PC-3 (cell line): ENCODE data around the genes ZNF284, ZNF224, ZNF225, CEACAM20 and IGSF23.

DNA sequence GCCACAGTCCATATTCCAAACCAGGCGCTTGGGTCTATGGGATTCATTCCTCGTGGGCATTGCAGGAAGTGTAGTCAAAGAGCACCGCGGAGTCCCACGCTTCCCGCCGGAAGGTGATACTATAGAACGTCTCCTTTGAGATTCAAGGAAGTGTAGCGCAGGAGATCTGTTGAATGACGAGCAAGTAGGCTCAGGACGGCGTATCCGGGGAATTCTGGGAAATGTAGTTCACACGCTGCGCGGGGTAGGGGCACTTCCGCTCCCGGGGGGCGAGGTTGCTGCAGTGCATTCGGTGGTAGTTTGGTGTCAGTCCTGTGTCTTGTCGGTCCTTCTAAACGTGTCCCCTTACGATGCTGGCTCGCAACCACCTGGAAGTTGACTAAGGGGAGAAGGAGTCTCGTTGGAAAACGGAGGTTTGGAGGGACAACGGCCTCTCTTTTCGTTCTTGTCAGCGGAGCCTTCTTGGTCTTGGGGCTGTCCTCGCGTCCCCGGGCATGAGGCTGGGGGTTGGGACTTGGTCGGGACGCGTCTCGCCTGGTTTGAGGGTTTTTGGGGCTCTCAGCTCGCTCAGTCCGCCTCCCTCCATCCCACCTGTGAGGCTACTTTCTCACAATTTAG is at the start of gene ZNF284:
TSS of gene ZNF284 (plus strand) at position 281 of the 618 bp plus-strand sequence.
- RAMPAGE, long total RNA = no peak

GRCh38 chr19:44094055-44094781 is at the start of gene ZNF224:
TSS of gene ZNF224 (plus strand) at chr19:44094361.
- RAMPAGE, long total RNA = no peak

- RAMPAGE, long total RNA = no peak
Measured at GRCh38 chr19:44100460-44101200, 6.5 kb downstream of the ZNF224 start.

GRCh38 chr19:44112732-44113904 is at the start of gene ZNF225:
TSS of gene ZNF225 (plus strand) at chr19:44113399.
- RAMPAGE, long total RNA = no peak

GRCh38 chr19:44476548-44477736 is 23.4 kb downstream of the ZNF180 start:
- RAMPAGE, long total RNA = no peak

DNA sequence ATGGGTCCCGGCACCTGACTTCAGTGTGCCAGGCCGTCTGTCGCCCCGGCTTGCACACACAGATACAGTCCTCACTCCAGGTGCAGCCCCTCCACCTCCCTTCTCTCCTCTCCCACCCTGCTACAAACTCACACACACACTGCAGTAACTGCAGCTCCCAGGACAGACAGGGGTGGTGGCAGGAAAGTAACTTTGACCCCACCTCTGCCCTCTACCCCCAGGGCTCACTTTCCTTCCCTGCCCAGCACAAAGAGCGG is at the start of gene CEACAM20:
TSS of gene CEACAM20 (minus strand) at position 168 of the 257 bp plus-strand sequence.
- RAMPAGE, long total RNA = no peak

- RAMPAGE, long total RNA = no peak
Measured at GRCh38 chr19:44592094-44592841, 21.1 kb upstream of the IGSF23 start.

GRCh38 chr19:44603352-44603810 is 10.0 kb upstream of the IGSF23 start:
- RAMPAGE, long total RNA = no peak

DNA sequence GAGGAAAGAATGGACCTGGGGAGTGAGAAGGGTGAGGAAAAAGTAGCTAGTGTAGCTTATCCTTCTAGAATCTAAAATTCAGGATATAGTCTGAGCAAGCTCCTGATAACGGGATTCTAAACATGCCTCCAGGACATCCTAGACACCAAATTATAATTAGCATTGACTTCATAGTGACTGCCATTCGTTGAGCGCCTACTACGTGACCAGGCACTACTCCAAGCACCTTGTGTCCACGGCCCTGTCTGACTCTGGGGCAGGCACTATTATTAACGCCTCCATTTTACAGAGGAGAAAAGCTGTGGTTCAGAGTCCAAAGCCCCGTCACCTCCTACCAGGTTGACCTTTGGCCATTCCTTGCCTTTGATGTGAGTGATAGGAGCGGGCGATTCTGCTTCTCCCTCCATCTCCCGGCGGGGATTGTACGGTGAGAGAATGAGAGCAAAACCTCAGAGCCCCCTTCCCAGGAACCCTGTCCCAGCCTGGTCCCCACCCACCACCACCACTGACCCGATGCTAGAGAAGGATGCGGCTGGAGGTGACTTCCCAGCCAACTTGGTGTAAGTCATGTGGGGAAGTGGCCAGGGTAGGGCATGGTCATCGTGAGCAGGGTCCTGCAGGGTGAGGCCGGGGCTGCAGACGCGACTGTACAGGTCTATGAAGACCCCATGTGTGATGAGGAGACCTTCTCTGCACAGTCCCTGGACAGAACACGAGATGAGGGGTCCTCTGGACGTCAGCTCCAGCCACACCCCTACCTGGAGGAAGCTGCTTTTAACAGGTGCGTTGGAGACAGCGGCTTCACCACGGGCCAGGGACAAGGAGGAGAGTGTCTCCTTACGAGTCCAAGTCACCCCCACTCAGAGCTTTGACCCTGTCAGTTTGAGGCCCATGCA is at the start of gene IGSF23:
TSS of gene IGSF23 (plus strand) at position 353 of the 896 bp plus-strand sequence.
- RAMPAGE, long total RNA = no peak

DNA sequence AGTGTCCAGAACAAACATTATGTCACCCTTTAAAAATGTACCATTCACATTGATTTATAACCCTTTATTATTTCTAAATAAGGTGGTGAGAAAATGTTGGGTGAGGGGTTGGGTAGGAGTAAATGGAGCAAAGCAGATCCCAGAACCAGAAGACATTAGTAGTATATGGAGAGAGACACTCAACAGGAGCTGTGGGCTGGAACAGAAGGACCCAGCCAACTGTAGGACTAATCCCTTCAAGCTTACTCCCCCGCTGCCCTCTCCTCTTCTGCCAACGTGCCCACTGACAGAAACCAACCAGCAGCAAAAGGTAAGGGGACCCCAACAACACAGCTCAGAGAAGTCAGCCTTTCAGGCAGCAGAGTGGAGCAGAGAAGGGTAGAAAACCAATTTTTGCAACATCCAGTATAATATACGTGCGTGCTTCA is 4.2 kb downstream of the IGSF23 start:
- RAMPAGE, long total RNA = no peak

- RAMPAGE, long total RNA = no peak
Measured at GRCh38 chr19:44619038-44619525, 5.7 kb downstream of the IGSF23 start.

- RAMPAGE, long total RNA = no peak
Measured at GRCh38 chr19:44639053-44639675, 4.5 kb upstream of the PVR start.

GRCh38 chr19:44665670-44666165 is 5.6 kb upstream of the CEACAM19 start:
- RAMPAGE, long total RNA = no peak

DNA sequence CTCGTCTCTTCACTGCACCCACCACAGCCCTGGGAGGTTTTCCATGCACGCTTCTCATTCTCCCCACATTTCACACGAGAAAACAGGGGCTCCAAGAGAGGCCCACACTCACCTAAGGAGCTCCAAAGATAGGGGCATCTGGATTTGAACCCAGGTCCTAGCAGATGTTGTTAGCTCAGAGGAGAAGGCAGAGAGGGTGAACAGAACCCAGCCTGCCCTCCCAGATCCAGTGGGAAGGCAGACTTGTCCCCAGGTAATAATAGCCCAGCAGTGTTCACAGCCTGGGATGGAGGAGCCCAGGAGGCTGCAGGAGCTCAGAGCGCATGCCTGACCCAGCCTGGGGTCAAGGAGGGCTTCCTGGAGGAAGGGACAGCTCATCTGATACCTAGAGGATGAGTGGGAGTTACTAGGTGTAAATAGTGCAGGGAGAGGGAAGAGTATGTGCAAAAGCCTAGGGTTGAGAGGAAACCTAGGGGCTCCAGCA is 23.7 kb downstream of the CEACAM16 start:
- RAMPAGE, long total RNA = no peak

GRCh38 chr19:44789768-44790358 is 12.2 kb downstream of the CBLC start:
- RAMPAGE, long total RNA = no peak

GRCh38 chr19:44809472-44810403 is 835 bp downstream of the BCAM start:
- RAMPAGE, long total RNA = no peak

DNA sequence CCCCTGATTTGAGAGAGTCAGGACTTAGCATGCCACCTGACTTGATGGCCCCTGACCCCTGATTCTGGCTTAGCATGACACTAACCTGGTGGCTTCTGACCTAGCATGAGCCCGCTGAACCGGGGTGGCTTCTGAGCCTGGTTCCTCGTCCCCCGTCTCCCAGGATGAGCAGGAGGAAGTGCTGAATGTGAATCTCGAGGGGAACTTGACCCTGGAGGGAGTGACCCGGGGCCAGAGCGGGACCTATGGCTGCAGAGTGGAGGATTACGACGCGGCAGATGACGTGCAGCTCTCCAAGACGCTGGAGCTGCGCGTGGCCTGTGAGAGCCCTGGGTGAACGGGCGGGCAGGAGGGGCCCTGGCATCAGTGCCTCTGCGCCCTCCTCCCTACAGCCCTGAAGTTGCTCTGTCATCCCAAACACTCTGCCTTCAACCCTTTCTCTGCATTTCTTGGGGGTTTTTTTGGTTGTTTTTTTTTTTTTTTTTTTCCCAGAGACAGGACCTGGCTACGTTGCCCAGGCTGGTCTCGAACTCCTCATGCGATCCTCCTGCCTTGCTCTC is 5.6 kb downstream of the BCAM start:
- RAMPAGE, long total RNA = no peak

GRCh38 chr19:44847460-44848112 is 1.5 kb downstream of the NECTIN2 start:
- RAMPAGE, long total RNA = no peak

GRCh38 chr19:44881831-44882426 is 9.1 kb upstream of the TOMM40 start:
- RAMPAGE, long total RNA = no peak

DNA sequence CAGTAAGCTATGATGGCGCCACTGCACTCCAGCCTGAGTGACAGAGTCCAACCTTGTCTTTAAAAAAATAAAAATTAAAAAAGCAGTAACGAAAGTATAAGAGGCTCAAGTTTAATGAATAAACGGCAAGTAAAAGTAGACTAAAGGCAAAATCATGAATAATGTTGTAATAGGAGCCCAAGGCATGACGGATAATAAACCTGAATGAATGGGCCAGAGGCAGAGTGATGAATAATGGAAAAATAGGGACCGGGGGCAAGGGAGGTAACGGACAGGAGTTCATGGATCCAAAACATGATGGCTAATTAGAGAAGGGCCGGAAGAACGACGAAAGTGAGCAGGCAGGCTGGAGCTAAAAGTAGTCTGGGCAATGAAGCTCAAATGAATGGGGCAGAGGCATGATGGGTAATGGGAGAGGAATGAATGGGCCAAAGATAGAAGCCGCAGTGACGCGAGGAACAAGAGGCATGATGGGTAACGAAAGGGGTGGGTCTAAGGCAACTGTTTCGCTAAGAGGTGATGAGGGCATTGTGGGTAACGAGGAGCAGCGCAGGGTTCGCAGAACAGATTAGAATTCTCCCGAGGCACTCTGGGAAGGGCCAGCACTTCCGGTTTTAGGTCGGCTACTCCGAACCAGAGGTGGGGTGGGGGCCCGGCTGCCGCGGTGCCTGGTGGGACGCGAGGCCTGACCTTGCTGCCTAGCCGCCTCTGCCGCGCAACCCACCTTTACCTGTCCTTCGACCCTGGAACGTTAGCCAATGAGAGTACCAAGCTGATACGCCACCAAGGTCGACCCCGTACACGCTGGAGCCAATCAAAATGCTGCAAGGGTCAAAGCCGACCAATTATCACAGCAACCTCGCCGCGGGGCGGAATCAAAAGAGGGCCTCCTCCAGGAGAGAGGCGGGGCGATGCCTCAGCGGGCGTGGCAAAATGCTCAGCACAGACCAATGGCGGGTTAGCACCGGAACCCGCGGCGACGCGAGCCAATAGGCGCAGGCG is 714 bp upstream of the TOMM40 start:
- RAMPAGE, long total RNA = no peak